ENCODE data around the genes MACIR, NUDT12 and MAN2A1.

DNA sequence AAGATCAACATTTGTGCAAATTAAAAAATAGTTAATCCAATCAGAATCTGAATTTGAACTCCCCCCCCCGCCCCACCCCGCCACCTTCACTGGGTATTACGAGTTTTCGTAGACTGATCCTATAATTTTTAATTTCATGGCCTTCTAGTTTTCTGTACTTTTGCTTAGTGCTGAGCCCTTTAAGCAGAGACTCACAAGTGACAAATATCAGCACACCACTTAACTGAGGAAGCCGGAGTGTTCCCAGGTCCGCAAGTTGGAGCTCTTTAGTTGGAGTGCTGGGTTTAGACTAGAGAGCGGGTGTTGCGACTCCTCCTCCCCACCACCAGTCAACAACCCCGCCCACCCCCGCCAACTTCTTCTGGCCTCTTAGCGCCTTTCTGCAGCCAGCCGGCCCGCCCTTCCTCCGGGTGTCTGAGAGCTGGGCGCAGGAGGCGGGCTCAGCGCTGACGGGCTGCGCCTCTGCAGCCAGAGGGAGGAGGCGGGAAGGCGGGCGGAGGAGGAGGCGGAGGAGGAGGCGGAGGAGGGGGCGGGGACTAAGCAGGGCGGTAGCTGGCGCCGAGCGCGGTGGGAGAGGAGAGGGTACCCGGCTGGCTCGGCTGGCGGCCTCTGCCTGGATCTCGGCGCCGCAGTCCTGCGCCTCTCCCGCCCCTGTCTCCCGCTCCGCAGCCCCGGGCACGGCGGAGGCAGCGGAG, at the start of gene MACIR:
TSS of gene MACIR (plus strand) at position 575 of the 695 bp plus-strand sequence.
- RRBS, 2 experiments: under 1 to 2% methylated on average over 8 of the region's 44 CpGs
CAGE:
- cytosol, long polyA minus RNA: start-site peak on the plus strand centred at position 559 of the sequence, 40 bp wide, 26 reads
- cytosol, long polyA plus RNA: no peak
- long polyA plus RNA: start-site peak on the plus strand centred at position 558 of the sequence, 50 bp wide, 30 and 24 reads in 2 replicates
- nucleus, long polyA minus RNA: no peak
- nucleus, long polyA plus RNA: start-site peak on the plus strand centred at position 575 of the sequence, 10 bp wide, 9 and 14 reads in 2 replicates

GRCh38 chr5:103562328-103563066, at the start of gene NUDT12:
Gene NUDT12, minus strand, starts transcription at chr5:103562789.
- RRBS, 2 experiments: no CpG with 5 or more reads among the region's 40 CpGs
CAGE:
- cytosol, long polyA minus RNA: start-site peak on the minus strand at chr5:103562734-103562781, 28 reads
- cytosol, long polyA plus RNA: no peak
- long polyA plus RNA: start-site peak on the minus strand at chr5:103562758-103562793, 58 and 23 reads in 2 replicates
- nucleus, long polyA minus RNA: no peak
- nucleus, long polyA plus RNA: start-site peak on the minus strand at chr5:103562764-103562791, 215 and 231 reads in 2 replicates

DNA sequence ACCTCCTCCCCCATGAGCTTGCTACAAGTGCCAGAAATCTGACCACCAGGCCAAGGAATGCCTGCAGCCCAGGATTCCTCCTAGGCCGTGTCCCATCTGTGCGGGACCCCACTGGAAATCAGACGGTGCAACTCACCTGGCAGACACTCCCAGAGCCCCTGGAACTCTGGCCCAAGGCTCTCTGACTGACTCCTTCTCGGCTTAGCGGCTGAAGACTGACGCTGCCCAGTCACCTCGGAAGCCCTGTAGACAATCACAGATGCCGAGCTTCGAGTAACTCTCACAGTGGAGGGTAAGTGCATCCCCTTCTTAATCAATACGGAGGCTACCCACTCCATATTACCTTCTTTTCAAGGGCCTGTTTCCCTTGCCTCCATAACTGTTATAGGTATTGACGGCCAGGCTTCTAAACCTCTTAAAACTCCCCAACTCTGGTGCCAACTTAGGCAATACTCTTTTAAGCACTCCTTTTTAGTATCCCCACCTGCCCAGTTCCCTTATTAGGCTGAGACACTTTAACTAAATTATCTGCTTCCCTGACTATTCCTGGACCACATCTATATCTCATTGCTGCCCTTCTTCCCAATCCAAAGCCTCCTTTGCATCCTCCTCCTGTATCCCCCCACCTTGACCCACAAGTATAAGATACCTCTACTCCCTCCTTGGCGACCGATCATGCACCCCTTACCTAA, 690.0 kb downstream of the EFNA5 start:
- RRBS, 2 experiments: no CpG with 5 or more reads among the region's 13 CpGs
CAGE:
- cytosol, long polyA minus RNA: no peak
- cytosol, long polyA plus RNA: no peak
- long polyA plus RNA: no peak
- nucleus, long polyA minus RNA: no peak
- nucleus, long polyA plus RNA: no peak

DNA sequence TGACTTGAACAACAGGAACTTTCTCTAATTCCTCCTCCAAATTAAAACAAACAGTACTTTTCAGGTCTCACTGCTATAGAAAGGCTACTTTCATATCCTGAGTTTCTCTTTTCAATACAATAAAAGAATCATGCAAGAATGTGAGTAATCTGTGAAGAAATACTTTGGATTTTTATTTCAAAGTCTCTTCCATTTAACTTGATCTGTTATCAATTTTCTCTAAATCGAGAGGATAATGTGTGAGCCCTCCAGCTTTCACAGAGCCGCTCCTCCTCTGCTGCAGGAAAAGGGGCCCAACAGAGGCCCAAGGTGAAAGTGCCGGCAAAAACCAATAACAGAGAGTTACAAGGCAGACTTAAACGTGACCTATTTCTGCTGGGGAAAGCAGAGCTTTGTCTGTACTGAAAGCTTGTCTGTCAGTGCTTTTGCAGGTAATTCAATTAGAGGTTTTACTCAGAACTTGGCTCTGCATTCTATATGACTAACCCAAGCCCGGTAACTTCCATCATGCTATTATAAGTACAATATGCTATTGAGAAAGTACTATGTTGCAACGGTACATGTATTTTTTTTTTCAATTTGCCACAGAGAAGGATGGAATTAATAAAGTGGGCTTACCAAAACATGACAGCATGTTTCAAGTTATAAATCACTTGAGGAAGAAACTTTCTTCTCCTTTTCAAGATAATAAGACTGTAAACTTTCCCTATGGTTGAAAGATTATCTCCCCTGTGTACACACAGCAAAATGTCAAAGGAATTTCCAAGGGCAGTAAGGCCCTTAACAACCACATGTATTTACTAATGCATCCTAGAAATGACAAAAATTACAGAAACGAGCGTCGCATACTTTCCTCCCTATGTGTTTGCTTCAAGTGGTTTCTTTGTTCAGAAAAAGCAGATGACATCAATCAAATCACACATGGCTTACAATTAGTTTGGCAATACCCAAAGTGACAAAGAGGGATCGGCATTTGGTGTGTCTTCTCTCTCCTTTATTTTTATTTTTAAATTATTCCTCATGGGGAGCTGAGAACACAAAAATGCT, 282.5 kb downstream of the EFNA5 start:
- RRBS, 2 experiments: no CpG with 5 or more reads among the region's 10 CpGs
CAGE:
- cytosol, long polyA minus RNA: no peak
- cytosol, long polyA plus RNA: no peak
- long polyA plus RNA: no peak
- nucleus, long polyA minus RNA: no peak
- nucleus, long polyA plus RNA: no peak

DNA sequence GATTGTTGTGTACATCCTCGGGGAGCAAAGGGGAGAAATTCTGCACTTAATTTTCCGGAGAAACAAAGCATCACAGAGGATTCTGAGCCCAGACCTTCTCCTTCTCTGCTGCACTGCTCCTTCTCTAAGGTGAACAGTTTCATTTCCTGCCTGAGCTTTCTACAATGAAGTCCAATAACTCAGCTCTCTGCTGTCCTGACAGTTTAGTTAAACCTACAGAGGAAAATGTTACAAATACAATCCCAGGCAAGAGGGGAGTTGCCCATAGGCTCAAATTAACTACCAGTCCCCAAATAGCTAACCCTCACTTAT, 206.3 kb downstream of the EFNA5 start:
- RRBS, 2 experiments: no CpG with 5 or more reads among the region's 2 CpGs
CAGE:
- cytosol, long polyA minus RNA: no peak
- cytosol, long polyA plus RNA: no peak
- long polyA plus RNA: no peak
- nucleus, long polyA minus RNA: no peak
- nucleus, long polyA plus RNA: no peak

DNA sequence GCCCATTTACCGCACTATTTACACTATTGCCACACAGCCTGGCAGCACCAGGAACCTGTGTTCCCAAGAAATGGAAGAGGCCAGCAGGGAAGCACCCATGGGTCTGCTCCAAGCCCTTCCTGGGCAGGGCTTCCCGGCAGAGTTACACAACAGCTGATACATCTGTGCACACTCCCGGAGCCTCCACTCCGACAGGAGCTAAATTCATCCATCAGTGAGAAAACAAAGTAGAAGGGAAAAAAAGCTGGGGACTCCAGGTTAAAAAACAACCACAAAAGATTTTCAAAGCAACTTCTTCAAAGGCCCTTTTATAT, 127.8 kb downstream of the EFNA5 start:
- RRBS, 2 experiments: no CpG with 5 or more reads among the region's 4 CpGs
CAGE:
- cytosol, long polyA minus RNA: no peak
- cytosol, long polyA plus RNA: no peak
- long polyA plus RNA: no peak
- nucleus, long polyA minus RNA: no peak
- nucleus, long polyA plus RNA: no peak

DNA sequence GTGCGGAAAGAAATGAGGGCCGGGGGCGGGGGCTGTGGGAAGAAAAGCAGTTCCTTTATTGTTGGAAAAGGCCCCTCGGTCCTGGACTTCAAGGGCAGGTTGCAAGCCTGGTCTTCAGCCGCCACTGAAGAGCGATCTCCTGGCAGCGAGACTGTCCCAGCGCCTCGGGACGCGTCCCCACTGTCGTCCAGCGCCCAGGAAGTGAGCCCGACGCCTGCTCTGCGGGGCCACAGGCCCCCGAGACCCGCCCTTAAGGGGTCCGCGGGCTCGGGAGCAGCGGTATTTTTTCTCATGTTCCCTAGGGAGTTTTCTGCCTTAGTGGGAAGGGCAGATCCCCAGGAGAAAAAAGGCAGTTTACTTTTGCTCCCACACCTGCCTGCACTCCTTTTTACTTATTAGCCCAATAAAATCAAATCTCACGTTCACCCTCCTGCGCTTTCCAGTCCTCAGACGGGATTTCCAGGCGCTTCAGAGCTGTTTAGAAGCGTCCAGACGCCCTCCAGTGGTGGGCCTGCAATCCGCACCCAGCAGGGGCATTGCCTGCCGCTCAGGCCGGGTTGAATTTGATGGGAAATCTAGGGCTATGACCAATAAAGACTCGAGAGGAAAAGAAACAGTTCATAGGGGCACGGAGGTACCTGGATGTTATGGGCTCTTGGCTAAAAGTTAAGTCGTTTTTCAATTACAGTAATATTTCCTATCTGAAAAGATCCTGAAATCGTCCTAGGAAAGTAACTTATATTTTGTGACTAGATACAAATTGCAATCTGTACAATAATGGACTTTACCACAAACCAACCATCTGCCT, 2.8 kb upstream of the EFNA5 start:
- RRBS, 2 experiments: no CpG with 5 or more reads among the region's 35 CpGs
CAGE:
- cytosol, long polyA minus RNA: no peak
- cytosol, long polyA plus RNA: no peak
- long polyA plus RNA: no peak
- nucleus, long polyA minus RNA: no peak
- nucleus, long polyA plus RNA: no peak

DNA sequence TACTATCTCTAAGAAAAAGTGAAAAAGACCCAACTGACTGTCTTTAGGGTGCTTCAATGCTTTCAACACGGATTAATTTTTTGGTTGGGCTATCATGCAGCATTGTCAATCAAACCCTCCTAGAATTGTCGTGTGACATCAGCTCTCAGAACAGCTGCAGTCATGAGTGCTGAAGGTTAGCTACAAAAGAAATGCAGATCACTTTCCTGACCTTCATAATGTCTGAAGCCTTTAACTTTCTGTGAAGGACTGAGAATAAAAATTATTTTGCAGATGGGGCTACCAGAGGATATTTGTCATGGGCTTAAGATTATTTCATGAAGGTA, 107.9 kb upstream of the EFNA5 start:
- RRBS, 2 experiments: no CpG with 5 or more reads among the region's 2 CpGs
CAGE:
- cytosol, long polyA minus RNA: no peak
- cytosol, long polyA plus RNA: no peak
- long polyA plus RNA: no peak
- nucleus, long polyA minus RNA: no peak
- nucleus, long polyA plus RNA: no peak

DNA sequence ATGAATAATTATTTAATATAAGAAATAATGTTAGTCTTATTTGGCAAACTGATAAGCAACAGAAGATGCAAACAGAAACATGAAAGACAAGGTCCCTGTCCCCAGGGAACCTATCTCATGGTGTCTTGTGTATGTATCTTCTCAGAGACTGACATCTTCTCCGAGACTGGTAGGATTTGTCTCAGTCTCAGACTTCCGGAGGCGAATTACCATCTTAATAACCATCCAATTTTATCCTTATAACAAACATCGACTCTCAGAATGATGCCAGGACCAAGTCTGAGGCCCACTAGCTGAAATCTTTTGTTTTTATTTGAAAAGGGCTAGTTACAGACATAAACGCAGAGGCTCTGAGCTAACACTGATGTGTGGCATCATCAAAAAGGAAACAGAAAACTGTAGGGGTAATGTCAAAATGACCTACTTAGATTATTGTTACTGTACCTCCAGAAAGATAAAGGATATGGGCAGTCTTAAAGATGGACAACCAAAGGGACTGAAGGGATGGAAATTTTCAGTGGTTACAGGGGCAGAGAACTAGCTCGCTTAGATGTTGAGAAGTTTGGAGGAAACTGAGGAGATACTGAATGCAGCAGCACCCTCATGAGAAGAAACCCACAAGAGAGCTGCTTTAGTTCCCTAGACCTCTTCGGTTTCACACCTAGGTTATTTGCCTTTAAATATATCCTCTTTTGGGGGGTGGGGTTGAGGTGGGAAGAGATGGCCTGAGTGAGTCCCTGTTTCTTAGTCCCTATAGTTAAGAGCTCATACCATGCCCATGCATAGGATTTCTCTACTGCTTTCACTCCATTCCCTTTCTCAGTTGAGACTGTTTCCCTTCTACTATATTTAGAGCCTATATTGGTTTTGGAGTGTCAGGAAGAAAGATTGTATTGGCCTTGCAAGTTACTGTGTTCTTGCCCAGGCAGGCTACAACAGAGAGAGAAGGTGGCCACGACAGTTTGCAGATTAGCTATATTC, 320.2 kb upstream of the EFNA5 start:
- RRBS, 2 experiments: no CpG with 5 or more reads among the region's 8 CpGs
CAGE:
- cytosol, long polyA minus RNA: no peak
- cytosol, long polyA plus RNA: no peak
- long polyA plus RNA: no peak
- nucleus, long polyA minus RNA: no peak
- nucleus, long polyA plus RNA: no peak

- RRBS, 2 experiments: no CpG with 5 or more reads among the region's 5 CpGs
CAGE:
- cytosol, long polyA minus RNA: no peak
- cytosol, long polyA plus RNA: no peak
- long polyA plus RNA: no peak
- nucleus, long polyA minus RNA: no peak
- nucleus, long polyA plus RNA: no peak
These were observed 328.2 kb upstream of the EFNA5 start for GRCh38 chr5:107998828-107999392.

DNA sequence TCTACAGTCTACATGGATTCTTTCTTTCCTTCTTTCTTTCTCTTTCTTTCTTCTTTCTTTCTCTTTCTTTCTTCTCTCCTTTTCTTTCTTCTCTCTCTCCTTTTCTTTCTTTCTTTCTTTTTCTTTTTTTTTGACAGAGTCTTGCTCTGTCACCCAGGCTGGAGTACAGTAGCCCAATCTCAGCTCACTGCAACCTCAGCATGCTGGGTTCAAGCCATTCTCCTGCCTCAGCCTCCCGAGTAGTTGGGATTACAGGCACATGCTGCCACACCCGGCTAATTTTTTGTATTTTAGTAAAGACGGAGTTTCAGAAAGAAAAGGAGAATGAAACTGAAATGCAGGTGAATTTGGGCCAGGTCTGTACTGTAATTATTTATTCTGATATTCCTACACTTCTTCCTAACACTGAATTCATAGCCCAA, 323.5 kb downstream of the FBXL17 start:
- RRBS, 2 experiments: no CpG with 5 or more reads among the region's 3 CpGs
CAGE:
- cytosol, long polyA minus RNA: no peak
- cytosol, long polyA plus RNA: no peak
- long polyA plus RNA: no peak
- nucleus, long polyA minus RNA: no peak
- nucleus, long polyA plus RNA: no peak

DNA sequence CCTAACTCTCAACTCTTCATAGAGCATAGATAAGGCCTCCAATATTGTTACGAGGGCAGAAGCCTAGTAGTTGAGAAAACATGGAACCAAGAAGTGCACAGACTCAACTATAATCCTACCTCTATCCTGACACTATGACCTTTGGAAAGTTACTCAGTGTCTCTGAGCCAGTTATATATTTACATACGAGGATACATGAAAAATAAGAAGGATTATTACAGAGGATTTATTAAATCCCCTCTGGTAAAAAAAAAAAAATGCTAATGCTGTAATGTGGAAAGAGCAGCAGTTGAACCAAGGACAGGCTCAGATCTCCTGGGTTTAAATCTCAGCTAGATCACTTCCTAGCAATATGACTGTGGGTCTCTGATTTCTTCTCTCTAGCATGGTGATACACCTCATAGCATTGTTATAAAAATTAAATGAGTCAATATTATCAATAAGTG, 299.9 kb downstream of the FBXL17 start:
- RRBS, 2 experiments: no CpG with 5 or more reads among the region's 2 CpGs
CAGE:
- cytosol, long polyA minus RNA: no peak
- cytosol, long polyA plus RNA: no peak
- long polyA plus RNA: no peak
- nucleus, long polyA minus RNA: no peak
- nucleus, long polyA plus RNA: no peak

- RRBS, 2 experiments: no CpG with 5 or more reads among the region's 6 CpGs
CAGE:
- cytosol, long polyA minus RNA: no peak
- cytosol, long polyA plus RNA: no peak
- long polyA plus RNA: no peak
- nucleus, long polyA minus RNA: no peak
- nucleus, long polyA plus RNA: no peak
These were observed 169.5 kb downstream of the FBXL17 start for GRCh38 chr5:108212365-108212888.

GRCh38 chr5:108364704-108365170, 17.2 kb downstream of the FBXL17 start:
- RRBS, 2 experiments: no CpG with 5 or more reads among the region's 6 CpGs
CAGE:
- cytosol, long polyA minus RNA: no peak
- cytosol, long polyA plus RNA: no peak
- long polyA plus RNA: no peak
- nucleus, long polyA minus RNA: no peak
- nucleus, long polyA plus RNA: no peak

- RRBS, 2 experiments: no CpG with 5 or more reads among the region's 10 CpGs
CAGE:
- cytosol, long polyA minus RNA: no peak
- cytosol, long polyA plus RNA: no peak
- long polyA plus RNA: no peak
- nucleus, long polyA minus RNA: no peak
- nucleus, long polyA plus RNA: no peak
These were observed 3.5 kb downstream of the FBXL17 start for GRCh38 chr5:108378279-108378857.

- RRBS, 2 experiments: no CpG with 5 or more reads among the region's 7 CpGs
CAGE:
- cytosol, long polyA minus RNA: no peak
- cytosol, long polyA plus RNA: no peak
- long polyA plus RNA: no peak
- nucleus, long polyA minus RNA: no peak
- nucleus, long polyA plus RNA: no peak
These were observed 550 bp upstream of the FER start for GRCh38 chr5:108747159-108747534.

GRCh38 chr5:109223526-109223899, 186.3 kb downstream of the PJA2 start:
- RRBS, 2 experiments: no CpG with 5 or more reads among the region's 9 CpGs
CAGE:
- cytosol, long polyA minus RNA: no peak
- cytosol, long polyA plus RNA: no peak
- long polyA plus RNA: no peak
- nucleus, long polyA minus RNA: no peak
- nucleus, long polyA plus RNA: no peak

DNA sequence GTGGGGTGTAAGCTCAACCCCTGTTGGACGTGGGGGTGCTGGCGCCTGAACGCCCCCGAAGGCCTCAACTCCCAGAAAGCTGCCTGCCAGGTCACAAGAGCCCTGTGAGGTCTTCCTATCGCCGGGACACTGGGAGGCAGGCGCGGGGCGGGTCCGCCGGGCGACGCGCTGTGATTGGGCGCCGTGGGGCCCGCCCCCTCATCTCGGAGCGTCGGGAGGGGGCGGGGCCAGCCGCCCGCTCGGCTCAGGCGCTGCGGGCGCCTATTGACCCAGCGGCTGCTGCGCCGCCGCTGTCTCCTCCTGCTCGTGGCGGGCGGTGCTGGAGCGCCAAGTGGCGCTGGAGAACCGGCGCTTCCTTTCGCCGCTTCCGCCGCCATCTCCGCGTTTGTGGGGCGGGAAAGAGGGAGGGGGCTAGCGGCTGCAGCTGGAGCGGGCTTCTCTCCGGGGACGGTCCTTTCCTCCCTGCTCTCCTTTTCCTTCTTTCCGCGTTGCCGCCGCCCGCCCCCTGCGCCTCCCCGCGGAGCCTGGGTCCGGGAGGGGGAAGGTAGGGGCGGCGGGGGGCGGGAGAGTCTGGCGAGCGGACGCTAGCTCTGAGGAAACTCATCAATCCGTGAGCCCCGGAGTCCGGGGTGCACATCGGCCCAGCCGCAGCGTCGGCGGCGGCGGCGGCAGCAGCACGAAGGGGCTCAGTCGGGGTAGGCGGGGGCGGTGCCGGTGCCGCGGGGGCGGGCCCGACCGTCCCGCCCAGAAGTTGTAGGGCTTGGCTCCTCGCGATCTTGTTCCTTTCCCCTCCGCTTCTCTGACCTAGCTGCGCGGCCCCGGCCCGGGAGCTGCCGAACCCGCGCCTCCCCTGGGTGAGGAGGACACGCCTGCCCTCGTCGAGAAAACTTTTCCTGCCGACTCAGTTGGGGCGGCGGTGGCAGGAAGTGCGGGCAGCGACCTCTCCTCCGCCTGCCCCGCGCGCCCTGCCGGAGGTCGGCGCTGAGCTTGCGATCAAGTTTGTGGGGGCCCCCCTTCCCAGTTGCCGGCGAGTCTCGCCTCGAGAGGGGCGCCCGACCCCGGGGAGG, at the start of gene MAN2A1:
TSS of gene MAN2A1 (plus strand) at position 782 of the 1,067 bp plus-strand sequence.
- RRBS, 2 experiments: 1 to 2% methylated on average over 42 of the region's 119 CpGs
CAGE:
- cytosol, long polyA minus RNA: start-site peak on the plus strand centred at position 233 of the sequence, 65 bp wide, 59 reads
- cytosol, long polyA plus RNA: no peak
- long polyA plus RNA: start-site peak on the plus strand centred at position 305 of the sequence, 52 bp wide, 17 and 28 reads in 2 replicates; start-site peak on the plus strand centred at position 762 of the sequence, 44 bp wide, 71 and 103 reads in 2 replicates
- nucleus, long polyA minus RNA: no peak
- nucleus, long polyA plus RNA: no peak

DNA sequence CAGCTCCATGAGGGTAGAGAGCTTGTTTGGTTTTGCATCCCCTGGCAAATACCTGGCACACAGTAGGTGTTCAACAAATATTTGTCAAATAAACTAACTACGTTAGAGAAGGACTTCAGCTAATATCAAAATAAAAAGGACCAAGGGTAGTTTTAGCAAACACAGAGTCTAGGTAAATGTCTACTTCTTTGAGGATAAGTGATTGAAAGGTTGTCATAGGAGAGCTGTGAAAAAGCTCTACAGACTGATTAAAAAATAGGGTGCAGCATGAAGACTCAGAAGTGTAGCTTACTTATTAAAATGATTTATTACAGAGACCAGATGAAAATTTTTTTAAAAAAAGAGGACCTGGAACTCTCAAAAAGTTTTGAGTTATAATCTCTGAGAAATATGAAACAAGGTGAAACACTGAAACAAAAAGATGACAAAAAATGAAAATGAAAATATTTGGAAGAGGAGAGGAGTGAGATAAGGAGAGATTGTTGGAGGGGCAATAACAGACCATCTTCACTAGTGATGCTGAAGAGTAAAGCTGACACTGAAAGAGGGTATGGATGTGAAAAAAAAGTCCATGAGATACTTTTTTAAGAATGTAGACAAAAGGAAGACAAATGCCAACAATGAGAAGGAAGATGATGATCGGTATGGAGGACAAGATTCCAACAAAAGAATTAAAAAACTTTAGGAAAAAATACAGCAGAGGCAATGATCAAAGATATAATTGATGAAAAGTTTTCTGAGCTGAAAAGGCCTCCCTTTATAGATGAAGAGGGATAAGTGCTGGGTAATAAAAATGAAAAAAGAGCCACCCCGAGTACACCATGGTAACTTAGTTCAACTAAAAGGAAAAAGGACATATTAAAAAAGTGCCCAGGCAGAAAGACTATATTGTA, 107.4 kb downstream of the MAN2A1 start:
- RRBS, 2 experiments: no CpG with 5 or more reads among the region's 3 CpGs
CAGE:
- cytosol, long polyA minus RNA: no peak
- cytosol, long polyA plus RNA: no peak
- long polyA plus RNA: no peak
- nucleus, long polyA minus RNA: no peak
- nucleus, long polyA plus RNA: no peak

GRCh38 chr5:110054360-110054741, 364.6 kb downstream of the MAN2A1 start:
- RRBS, 2 experiments: no CpG with 5 or more reads among the region's 2 CpGs
CAGE:
- cytosol, long polyA minus RNA: no peak
- cytosol, long polyA plus RNA: no peak
- long polyA plus RNA: no peak
- nucleus, long polyA minus RNA: no peak
- nucleus, long polyA plus RNA: no peak